ENCODE results near the gene OAS1.

- PRO-cap, 2 experiments, result no peak in any of the 2 experiments
Observed at GRCh38 chr12:111443607-111443923, 37.8 kb downstream of the SH2B3 start.

GRCh38 chr12:111447997-111448837 lies 42.5 kb downstream of the SH2B3 start:
- PRO-cap, 2 experiments, result no peak in any of the 2 experiments

DNA sequence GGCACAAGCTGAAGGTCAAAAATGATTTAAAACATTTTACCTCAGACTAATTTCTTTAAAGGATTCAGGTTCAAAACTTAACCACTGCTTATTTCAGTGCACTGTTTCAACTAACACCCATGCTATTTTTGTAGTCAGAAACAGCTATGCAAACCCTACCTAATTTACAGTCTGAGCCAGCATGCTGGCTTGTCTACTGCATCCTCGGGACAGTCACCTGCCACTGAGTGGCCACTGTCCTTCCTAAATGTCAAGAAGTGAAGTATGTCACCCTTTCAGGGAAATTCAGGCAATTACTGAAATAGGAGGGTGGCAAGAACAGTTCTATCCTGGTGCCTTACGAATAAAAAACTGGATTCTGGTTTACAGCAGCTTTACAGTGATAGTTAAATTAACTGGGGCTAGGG lies 43.1 kb downstream of the SH2B3 start:
- PRO-cap, 2 experiments, result no peak in any of the 2 experiments

GRCh38 chr12:111450483-111451514 lies 45.1 kb downstream of the SH2B3 start:
- PRO-cap, 2 experiments, result no peak in any of the 2 experiments

DNA sequence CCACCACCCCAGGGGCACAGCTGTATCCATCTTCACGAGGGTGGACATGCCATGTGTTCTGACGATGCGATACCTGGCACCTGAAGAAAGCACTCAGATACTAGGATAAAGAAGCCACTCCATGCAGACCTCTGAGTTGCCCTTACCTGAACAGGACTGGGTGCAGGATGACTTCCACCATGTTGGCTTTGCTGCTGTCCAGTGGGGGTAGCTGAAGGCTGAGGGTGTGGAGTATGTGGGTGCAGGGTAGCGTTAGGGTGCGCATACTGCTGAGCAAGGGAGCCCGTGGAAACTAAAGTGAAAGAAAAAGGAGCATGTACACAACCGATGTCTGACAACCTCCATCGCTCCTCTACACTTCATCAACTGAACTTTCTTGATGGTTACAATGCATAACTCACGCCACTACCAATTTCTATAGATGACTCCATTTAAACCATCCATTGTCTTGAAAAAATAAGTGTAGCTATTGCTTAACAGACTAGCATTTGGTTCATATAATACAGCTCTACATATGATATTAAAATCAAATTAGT lies 51.4 kb downstream of the SH2B3 start:
- PRO-cap, 2 experiments, result no peak in any of the 2 experiments

GRCh38 chr12:111512923-111513965 lies 85.9 kb downstream of the ATXN2 start:
- PRO-cap, 2 experiments, result no peak in any of the 2 experiments

DNA sequence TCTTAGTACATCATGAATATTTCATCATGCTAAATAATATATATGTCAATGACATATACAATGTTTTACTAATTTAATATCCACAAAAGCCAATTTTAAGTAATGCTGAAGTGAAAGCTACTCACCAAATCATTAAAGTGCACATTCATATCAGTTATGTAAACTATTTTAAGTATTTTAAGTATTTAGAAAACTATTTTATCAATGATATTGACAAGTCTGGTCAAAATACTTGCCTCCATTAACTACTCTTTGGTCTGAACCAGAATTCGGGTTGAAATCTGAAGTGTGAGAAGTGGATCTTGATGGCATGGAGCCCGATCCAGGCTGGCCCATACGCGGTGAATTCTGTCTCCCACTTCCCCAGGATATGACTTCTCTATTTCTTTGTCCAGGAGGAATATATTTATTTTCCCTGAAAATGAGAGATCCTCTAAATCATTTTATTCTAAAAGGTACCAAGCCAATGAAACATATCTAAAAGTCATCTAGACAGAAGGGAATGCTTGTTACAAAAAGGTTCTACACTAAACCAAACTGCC lies 81.0 kb downstream of the ATXN2 start:
- PRO-cap, 2 experiments, result no peak in any of the 2 experiments

DNA sequence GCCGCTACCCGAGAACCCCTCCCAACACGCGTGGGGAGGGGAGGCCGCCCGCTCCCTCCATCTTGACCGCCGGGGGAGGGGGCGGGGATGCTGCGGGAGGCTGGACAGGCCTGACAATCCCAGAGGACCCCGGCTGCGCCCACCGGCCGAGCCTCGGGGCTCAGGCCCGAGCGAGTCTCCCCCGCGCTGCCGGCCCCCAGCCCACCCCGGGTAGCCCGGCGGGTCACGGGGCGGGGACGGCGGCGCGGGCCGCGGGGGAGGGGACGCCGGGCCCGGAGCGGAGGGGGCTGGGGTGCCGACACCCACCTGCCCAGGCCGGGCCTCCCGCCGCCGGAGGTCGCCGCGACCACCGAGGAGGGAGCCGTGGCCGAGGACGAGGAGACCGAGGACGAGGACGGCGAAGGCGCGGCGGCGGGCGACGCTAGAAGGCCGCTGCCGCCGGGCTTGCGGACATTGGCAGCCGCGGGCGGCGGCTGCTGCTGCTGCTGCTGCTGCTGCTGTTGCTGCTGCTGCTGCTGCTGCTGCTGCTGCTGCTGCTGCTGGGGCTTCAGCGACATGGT lies 557 bp downstream of the ATXN2 start:
- PRO-cap, 2 experiments, result peak in 1 of 2 experiments; most common minus-strand start position 61 of the sequence (in 1)

DNA sequence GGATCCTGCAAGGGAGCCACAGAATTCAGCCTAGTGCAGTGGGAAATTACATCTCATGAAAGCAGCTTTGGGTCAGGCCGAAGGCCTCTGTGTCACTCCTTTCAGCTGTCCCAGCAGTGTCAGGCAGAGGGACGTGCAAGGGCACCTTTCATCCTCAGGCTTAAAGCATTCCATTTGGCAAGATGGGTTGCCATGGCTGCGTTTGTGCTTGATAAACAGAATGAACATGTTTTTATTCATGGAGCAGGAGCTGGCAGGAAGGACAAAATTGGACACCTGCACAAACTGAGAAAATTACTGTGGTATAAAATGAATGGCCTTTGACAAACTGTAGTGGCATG lies 29.4 kb downstream of the ACAD10 start:
- PRO-cap, 2 experiments, result no peak in any of the 2 experiments

DNA sequence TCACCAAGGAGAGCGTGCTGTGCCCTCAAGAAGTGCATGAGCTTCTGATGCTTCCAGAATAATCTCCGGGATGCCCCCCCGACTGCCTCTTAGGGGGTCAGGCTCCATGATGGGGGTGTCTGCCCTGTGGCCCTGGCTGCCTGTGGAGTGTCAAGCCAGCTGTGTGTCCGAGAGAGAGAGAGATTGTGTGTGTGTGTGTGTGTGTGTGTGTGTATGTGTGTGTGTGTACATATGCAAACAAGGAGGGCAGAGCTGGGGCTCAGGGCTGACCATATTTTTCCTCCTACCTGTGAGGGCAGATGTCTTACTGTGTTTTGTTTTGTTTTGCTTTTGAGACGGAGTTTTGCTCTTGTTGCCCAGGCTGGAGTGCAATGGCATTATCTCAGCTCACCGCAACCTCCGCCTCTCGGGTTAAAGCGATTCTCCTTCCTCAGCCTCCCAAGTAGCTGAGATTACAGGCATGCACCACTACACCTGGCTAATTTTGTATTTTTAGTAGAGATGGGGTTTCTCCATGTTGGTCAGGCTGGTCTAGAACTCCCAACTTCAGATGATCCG lies 5.5 kb upstream of the ALDH2 start:
- PRO-cap, 2 experiments, result no peak in any of the 2 experiments

- PRO-cap, 2 experiments, result no peak in any of the 2 experiments
Observed at GRCh38 chr12:111791137-111791615, 24.4 kb downstream of the ALDH2 start.

GRCh38 chr12:111791822-111792773 lies 25.4 kb downstream of the ALDH2 start:
- PRO-cap, 2 experiments, result no peak in any of the 2 experiments

DNA sequence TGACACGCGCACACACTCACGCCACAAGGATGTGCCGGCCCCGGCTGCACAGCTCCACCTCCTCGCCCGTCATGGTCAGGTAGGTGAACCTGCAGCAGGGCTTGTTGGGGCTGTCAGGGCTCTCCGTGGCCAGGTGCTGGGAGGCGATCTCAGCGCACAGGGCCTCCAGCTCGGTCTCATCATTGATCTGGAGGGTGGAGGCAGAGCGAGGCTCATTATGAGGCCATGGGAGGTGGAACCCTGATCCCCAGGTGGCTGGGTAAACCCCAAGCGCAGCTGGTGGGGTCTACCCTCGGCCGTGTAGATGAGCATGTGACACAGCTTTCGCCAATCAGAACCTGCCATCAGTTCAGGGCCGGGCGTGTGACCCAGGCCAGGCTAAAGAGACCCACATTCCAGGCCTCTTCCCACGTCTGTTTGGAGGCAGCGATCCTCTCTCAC lies 38.7 kb downstream of the TRAFD1 start:
- PRO-cap, 2 experiments, result no peak in any of the 2 experiments

GRCh38 chr12:112420669-112421276 lies 2.0 kb downstream of the PTPN11 start:
- PRO-cap, 2 experiments, result no peak in any of the 2 experiments

DNA sequence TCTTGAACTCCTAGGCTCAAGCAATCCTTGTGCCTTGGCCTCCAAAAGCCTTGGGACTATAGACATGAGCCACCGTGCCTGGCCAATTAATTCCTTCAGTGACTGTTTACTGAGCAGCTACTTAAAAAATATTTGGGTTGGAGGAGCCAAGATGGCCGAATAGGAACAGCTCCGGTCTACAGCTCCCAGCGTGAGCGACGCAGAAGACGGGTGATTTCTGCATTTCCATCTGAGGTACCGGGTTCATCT lies 170.6 kb upstream of the RPH3A start:
- PRO-cap, 2 experiments, result no peak in any of the 2 experiments

GRCh38 chr12:112906586-112907378 lies at the start of gene OAS1:
Gene OAS1, plus strand, starts transcription at chr12:112906962.
- PRO-cap, 2 experiments, result peak in 2 of 2 experiments; most common plus-strand start chr12:112906898 (in 1); most common minus-strand start chr12:112906833 (in 1)

DNA sequence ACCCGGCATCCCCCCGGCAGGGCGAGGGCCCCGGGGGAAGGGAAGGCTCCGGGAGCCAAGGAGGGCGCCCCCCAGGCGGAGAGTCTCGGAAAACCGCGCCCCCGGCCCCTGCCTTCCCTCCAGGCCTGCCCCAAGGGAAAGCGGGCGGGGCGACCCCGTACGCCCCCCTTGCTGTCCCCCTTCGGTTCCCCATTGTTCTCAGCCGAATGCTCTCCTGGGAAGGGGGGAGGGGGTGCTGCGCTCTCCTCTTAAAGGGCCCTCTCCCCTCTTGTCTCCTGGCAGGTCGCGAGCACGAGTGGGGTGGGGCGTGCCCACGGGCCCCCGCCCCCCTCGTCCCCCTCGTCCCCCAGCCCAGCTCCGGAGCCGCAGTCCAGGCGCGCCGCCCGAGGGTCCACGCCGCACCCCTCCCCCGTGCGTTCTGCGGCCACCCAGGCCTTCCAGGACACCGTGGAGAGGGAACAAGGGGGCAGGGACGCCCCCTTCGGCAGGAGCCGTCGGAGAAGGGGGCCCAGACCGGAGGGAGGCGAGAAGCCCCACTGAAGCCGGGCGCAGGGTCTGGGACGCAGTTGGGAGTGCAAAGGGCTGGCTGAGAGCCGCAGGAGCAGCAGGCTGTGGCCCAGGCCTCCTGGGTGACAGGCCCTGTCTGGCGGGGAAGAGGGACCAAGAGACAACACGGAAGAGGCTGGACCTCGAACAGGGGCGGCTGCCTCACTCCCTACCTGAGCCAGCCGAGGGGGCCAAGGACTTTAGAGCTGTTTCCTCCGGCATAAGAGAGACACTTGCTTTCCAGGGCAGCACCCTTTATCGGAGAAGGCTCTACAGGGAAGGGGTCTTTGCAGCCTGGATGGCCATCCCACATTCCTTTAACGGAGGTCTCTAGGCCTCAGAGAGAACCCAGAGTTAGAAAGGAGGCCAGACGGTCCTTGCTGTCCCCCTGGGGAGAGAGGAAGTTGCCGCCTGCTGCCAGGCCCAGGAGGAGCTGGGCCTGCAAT lies 933 bp downstream of the DTX1 start:
- PRO-cap, 2 experiments, result no peak in any of the 2 experiments

DNA sequence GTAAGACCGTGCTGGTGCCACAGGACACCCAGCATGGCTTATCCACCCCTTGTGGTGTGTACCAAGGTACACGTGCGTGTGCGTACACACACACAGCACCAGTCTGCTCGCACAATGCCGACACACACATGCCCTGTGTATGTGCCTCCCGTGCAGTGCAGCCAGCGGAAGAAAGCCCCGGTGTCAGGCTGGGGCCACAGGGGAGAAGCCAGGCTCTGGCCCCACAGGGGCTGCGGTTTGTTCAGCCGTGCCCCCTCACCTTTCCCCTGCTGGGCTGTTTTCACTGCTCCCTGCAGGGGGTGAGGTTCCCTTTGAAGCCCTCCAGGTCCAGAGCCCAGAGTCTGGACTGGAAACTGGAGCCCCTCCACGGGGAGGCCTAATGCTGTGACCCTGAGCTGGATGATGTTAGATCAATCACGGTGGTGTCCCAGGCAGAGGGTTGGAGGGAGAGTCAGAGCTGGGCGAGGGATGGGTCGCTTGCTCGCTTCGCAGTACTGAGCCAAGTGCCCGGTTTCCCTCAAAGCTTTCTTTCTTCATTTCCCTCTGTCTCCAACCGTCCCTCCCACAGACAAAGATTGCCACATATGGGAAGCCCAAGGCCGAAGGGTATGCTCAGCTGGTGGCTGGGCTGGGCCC lies 6.2 kb downstream of the DTX1 start:
- PRO-cap, 2 experiments, result no peak in any of the 2 experiments

- PRO-cap, 2 experiments, result no peak in any of the 2 experiments
Observed at GRCh38 chr12:113111113-113111653, 24.4 kb downstream of the RASAL1 start.

- PRO-cap, 2 experiments, result no peak in any of the 2 experiments
Observed at GRCh38 chr12:113140739-113141206, 5.2 kb upstream of the RASAL1 start.

All from Metastatic Liver Carcinoma in the Adrenal Gland (tissue), 2 donors.